Metastatic Breast Carcinoma in the Ovary (tissue), 3 donors: ENCODE measurements around a stretch of chr17.

- PRO-cap, 3 experiments = peak in 1 of 3 experiments; most common plus-strand start chr17:82154155 (in 1); most common minus-strand start chr17:82154008 (in 1)
These were observed 55.9 kb upstream of the FASN start for GRCh38 chr17:82153942-82154305.

GRCh38 chr17:82217117-82218324 is 4.9 kb upstream of the CCDC57 start:
- PRO-cap, 3 experiments = no peak in any of the 3 experiments

- PRO-cap, 3 experiments = peak in 1 of 3 experiments; most common plus-strand start chr17:82236666 (in 1); most common minus-strand start chr17:82236518 (in 1)
These were observed 7.5 kb downstream of the SLC16A3 start for GRCh38 chr17:82236282-82236760.

DNA sequence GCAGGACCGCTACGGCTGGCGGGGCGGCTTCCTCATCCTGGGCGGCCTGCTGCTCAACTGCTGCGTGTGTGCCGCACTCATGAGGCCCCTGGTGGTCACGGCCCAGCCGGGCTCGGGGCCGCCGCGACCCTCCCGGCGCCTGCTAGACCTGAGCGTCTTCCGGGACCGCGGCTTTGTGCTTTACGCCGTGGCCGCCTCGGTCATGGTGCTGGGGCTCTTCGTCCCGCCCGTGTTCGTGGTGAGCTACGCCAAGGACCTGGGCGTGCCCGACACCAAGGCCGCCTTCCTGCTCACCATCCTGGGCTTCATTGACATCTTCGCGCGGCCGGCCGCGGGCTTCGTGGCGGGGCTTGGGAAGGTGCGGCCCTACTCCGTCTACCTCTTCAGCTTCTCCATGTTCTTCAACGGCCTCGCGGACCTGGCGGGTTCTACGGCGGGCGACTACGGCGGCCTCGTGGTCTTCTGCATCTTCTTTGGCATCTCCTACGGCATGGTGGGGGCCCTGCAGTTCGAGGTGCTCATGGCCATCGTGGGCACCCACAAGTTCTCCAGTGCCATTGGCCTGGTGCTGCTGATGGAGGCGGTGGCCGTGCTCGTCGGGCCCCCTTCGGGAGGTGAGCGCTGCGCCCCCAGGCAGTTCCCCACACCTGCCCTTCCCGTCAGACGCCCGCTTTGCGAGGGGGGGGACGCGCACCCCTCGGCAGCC is 8.6 kb downstream of the SLC16A3 start:
- PRO-cap, 3 experiments = no peak in any of the 3 experiments

- PRO-cap, 3 experiments = no peak in any of the 3 experiments
These were observed 15.6 kb downstream of the SLC16A3 start for GRCh38 chr17:82244058-82245163.

- PRO-cap, 3 experiments = no peak in any of the 3 experiments
These were observed 21.7 kb downstream of the SLC16A3 start for GRCh38 chr17:82250600-82250854.

DNA sequence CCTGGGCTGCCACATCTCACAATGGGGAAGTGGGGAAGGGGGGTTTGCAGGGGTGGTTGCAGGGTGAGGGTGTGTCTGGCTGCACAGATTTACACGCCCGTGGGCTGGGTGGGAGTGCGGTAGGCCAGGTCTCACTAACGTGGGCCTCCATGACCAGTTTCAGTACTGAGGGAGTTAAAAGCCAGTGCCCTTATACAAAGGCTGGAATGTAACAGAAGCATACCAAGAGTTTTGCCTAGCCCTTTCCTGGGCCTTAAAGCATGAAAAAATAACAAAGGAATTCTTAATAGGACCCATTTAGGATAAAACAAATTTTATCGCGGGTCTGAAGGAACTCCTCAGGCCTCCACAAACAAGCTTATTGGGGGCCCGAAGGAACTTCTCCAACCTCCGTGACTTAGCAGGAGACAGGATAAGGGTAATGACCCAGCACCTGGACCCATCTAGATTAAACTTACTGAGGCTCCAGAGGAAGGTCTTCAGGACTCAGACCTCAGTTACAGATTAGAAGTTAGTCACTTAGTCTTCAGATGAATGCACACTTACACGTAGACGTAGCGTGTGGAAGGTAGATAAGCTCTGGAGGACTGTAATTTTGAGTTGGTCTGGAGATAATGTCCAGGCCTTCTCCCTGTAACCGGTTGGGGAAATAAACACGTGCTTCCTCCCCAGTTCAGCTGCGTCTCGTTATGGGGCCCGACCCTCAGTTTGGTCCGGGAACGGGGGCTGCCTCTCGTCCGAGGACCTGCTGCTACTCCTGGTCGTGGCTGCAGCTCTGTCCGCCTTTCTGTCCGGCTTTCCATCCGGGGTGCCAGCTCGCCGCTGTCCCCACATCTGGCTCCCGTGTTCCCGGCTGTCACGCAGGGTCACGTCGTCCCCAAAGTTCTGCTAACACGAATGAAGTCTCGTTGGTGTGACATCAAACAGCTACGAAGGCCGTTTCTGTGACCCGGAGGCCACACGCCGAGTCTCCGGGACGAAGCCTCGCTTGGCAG is 11.6 kb upstream of the SECTM1 start:
- PRO-cap, 3 experiments = no peak in any of the 3 experiments

DNA sequence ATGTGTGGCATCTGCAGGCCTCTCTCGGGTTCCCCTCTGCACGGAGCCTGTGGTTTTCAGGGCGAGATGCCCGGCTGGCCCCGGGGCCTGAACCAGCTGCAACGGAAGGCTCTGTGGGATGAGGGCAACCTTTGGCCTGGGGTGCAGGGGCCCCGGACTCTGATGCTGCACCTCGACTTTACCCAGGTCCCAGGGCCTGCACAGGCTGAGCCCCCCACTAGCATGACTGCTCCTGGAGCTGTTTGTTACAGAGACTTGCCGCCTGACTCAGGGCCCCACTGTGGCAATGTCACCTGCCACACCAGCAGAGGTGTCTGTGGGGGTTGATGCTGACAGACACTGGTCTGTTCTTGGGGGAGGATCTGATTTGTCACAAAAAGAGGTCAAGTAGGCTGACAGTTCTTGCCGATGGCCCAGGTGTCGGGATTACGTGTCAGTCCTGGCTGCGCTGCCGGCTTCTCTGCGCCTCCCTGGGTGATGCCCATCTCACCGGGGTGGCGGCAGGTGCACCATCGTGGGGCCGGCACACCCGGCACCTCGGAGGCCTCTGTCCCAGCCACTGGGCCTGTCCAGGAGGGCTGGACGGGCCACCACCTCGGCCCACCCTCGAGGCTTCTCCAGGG is 8.5 kb upstream of the TEX19 start:
- PRO-cap, 3 experiments = no peak in any of the 3 experiments

GRCh38 chr17:82368013-82368295 is 3.6 kb upstream of the UTS2R start:
- PRO-cap, 3 experiments = no peak in any of the 3 experiments

- PRO-cap, 3 experiments = peak in 3 of 3 experiments; most common minus-strand start chr17:82458519 (in 2)
These were observed 262 bp upstream of the NARF start for GRCh38 chr17:82458368-82458589.

GRCh38 chr17:82480391-82480743 is 21.8 kb downstream of the NARF start:
- PRO-cap, 3 experiments = no peak in any of the 3 experiments

DNA sequence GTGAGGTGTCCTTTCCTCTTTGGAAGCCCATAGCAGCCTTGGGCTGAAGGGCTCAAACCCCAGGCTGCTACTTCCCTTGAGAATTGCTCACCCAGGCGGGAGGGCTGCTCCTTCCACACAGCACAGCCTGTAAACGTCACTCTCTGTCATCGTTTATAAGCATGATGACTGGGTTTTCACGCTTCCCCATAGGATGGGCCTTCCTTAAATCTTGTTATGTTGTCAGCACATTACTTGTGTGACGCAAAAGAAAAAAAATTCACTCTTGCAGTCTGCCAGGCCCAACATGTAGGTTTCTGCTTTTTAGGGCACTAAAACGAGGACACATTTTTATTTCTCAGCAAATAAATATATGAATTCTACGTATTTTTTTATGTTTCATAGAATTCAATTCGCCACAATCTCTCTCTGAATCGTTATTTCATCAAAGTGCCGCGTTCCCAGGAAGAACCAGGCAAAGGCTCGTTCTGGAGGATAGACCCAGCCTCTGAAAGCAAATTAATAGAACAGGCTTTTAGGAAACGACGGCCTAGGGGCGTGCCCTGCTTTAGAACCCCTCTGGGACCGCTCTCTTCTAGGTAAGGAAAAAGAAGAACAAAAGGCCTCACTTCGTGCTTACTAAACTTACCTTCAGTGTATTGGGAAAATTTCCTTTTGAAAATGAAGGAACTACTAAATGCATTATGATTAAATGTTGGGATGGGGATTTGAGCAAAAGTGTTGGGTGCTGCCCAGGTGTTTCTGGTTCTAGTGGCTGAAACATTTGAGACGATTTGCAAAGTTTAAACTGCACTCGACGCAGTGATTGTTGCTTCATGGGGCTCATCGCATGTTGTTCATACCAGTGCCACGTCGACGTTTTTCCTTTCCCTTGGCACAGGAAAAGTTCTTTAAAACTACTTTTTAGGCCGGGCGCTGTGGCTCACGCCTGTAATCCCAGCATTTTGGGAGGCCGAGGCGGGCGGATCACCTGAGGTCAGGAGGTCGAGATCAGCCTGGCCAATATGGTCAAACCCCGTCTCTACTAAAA is 63.1 kb downstream of the FOXK2 start:
- PRO-cap, 3 experiments = no peak in any of the 3 experiments

GRCh38 chr17:82603380-82604816 is 44.3 kb downstream of the WDR45B start:
- PRO-cap, 3 experiments = peak in 1 of 3 experiments; most common plus-strand start chr17:82604254 (in 1); most common minus-strand start chr17:82604098 (in 1)

DNA sequence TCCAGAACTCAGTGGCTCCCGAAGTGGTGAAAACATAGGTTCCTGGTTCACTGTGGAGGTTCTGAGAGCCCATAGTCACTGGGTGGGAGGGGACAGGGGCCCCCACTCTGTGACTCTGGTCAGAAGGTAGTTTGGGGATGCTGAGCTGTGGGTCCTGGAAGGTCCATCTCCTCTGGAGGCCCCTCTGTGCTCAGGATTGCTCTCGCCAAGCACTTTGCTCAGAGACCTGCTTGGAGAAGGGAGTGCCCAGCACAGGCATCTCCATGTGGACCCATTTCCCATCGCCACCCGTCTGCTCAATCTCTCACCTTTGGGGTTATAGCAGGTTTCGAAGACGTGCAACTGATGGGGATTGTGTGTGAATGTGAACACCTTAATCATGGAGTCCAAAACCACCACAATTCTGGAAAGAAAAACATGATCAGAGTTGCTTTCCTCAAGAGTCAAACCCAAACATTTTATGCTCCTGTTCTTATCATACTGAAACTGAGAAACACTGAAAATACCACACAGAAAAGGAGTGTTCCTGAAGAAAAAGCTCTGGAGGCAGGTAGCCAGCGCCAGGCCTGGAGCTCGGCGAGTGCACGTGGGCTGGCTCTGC is 23.1 kb downstream of the WDR45B start:
- PRO-cap, 3 experiments = no peak in any of the 3 experiments

GRCh38 chr17:82639316-82640027 is 8.8 kb downstream of the WDR45B start:
- PRO-cap, 3 experiments = no peak in any of the 3 experiments

- PRO-cap, 3 experiments = peak in 2 of 3 experiments; most common plus-strand start chr17:82687682 (in 1); most common minus-strand start chr17:82687699 (in 2)
These were observed 11.1 kb downstream of the RAB40B start for GRCh38 chr17:82687296-82687976.

- PRO-cap, 3 experiments = no peak in any of the 3 experiments
These were observed 35.0 kb downstream of the ZNF750 start for GRCh38 chr17:82804558-82805460.

- PRO-cap, 3 experiments = no peak in any of the 3 experiments
These were observed 25.7 kb downstream of the ZNF750 start for GRCh38 chr17:82814121-82814519.

GRCh38 chr17:82830034-82830922 is 9.5 kb downstream of the ZNF750 start:
- PRO-cap, 3 experiments = no peak in any of the 3 experiments

- PRO-cap, 3 experiments = peak in 2 of 3 experiments; most common plus-strand start chr17:82848243 (in 1); most common minus-strand start chr17:82848122 (in 2)
These were observed 8.4 kb upstream of the ZNF750 start for GRCh38 chr17:82847996-82848790.